Endometrial microvascular endothelial cells (primary cell): ENCODE measurements around the gene SMAGP.

DNA sequence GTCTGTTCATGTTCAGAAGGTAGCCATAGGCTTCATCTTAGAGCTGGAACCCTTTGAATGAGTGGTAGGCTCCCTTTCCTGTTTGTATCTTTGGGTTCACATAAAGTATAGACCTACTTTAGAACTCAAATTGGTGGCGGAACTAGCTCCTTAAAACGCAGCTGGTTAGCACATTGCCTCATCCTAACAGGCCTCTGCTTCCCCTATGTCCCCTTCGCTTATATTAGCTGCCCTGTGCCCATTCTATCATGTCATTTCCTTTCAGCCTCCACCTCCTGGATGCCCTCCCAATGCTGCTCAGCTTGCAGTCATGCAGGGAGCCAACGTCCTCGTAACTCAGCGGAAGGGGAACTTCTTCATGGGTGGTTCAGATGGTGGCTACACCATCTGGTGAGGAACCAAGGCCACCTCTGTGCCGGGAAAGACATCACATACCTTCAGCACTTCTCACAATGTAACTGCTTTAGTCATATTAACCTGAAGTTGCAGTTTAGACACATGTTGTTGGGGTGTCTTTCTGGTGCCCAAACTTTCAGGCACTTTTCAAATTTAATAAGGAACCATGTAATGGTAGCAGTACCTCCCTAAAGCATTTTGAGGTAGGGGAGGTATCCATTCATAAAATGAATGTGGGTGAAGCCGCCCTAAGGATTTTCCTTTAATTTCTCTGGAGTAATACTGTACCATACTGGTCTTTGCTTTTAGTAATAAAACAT, 3.6 kb downstream of the DAZAP2 start:
- RAMPAGE, long total RNA = no peak

DNA sequence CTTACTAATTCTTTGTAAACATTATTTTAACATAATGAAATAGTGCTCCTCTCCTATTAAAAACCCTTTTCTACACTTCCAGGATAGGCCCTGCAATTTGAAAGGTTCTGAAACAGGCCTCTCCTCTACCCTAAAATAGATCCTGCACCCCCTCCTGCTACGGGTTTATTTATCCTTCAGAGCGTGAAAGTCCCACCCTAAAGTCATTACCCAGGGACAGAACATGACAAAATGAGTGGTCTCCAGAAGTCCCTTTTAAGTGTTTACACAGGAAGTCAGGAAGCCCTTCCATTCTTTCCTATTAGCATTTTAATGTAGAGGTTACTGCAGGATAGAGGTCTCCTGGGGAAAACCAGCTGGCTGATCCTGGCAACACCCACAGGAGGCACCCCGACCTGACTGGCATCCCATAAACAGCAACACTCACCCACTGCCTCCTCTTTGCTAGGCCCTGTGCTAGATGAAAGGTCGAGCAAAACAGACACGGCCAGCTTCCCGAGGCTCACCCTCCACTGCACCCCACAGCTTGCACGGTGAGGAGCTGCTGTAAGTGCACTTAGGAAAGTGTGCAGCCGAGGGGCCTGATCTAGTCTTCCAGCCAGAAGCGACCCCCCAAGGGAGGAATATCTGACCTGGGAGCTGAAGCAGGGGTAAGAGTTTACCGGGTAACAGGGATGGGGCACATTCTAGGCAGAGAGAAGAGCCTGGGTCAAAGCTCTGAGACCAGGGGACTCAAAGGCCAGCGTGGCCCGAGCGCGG, 8.9 kb downstream of the DAZAP2 start:
- RAMPAGE, long total RNA = no peak

DNA sequence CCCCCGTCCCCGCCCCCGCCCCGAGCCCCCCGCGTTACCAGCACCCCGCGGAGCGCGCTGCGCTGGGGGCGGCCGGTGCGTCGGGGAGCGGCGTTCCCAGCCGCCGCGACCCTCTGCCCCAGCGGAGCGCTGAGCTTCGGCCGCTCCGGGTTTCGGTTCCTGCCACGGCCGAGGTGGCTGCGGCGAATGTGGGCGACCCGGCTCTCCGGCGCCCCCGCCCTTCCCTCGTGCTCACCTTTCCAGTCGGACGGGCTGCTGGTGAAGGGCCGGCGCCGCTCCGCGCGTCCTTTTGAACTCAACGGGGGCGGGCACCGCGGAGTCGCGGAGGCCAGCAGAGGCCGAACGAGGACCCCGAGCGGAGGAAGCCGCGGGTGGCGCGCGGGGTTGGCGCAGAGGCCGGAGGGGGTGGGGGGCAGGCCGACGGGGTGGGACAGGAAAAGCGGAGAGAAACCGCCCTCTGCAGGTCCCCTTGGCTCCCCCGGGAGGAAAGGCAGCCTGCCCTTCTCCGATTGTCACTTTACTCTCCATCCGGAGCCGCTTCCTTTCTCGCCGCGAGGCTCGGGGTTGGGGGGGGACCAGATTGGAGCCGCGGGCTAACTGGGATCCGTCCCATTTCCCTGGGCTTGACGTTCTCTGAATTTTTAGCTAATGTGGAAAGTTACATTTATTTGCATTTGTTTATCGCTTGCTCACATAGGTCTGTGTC, at the start of gene SMAGP:
TSS of gene SMAGP (minus strand) at position 395 of the 706 bp plus-strand sequence.
- RAMPAGE, long total RNA = start-site peak on the minus strand centred at position 264 of the sequence, 9 bp wide, 136 and 190 reads in 2 replicates; start-site peak on the minus strand centred at position 357 of the sequence, 73 bp wide, 60 and 352 reads in 2 replicates

- RAMPAGE, long total RNA = no peak
Observed at GRCh38 chr12:51386124-51386741, 5.0 kb downstream of the GALNT6 start.

DNA sequence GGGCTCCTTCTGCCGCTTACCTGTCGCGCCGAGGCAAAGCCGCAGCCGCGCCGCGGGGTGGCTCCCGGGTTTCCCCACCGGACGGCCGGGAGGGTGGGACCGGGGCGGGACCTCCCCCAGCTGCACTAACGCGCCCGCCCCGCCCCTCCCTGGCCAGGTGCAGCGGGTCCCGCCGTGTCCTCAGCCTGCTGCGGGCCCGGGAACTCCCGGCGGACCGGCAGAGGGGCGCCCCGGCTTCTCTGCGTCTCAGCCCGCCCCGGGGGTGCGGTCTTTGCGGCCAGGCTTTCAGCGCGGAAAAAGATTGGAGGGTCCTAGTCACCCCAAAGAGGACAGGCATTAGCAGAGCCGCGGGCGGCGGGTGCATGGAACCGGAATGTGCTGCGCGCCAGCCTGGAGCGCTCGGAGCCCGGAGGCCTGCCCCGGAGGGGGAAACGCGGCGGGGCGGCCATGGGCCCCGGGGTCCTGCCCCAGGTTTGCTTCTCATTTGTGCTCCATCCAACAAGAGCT, 428 bp upstream of the GALNT6 start:
- RAMPAGE, long total RNA = start-site peak on the minus strand centred at position 53 of the sequence, 36 bp wide, 257 and 373 reads in 2 replicates; start-site peak on the plus strand centred at position 178 of the sequence, 57 bp wide, 8 and 11 reads in 2 replicates

- RAMPAGE, long total RNA = no peak
Observed at GRCh38 chr12:51820304-51821364, 5.9 kb upstream of the TMDD1 start.

GRCh38 chr12:51884794-51885142, 3.1 kb upstream of the ANKRD33 start:
- RAMPAGE, long total RNA = no peak

- RAMPAGE, long total RNA = no peak
Observed at GRCh38 chr12:51906363-51906609, 1.0 kb upstream of the ACVRL1 start.

DNA sequence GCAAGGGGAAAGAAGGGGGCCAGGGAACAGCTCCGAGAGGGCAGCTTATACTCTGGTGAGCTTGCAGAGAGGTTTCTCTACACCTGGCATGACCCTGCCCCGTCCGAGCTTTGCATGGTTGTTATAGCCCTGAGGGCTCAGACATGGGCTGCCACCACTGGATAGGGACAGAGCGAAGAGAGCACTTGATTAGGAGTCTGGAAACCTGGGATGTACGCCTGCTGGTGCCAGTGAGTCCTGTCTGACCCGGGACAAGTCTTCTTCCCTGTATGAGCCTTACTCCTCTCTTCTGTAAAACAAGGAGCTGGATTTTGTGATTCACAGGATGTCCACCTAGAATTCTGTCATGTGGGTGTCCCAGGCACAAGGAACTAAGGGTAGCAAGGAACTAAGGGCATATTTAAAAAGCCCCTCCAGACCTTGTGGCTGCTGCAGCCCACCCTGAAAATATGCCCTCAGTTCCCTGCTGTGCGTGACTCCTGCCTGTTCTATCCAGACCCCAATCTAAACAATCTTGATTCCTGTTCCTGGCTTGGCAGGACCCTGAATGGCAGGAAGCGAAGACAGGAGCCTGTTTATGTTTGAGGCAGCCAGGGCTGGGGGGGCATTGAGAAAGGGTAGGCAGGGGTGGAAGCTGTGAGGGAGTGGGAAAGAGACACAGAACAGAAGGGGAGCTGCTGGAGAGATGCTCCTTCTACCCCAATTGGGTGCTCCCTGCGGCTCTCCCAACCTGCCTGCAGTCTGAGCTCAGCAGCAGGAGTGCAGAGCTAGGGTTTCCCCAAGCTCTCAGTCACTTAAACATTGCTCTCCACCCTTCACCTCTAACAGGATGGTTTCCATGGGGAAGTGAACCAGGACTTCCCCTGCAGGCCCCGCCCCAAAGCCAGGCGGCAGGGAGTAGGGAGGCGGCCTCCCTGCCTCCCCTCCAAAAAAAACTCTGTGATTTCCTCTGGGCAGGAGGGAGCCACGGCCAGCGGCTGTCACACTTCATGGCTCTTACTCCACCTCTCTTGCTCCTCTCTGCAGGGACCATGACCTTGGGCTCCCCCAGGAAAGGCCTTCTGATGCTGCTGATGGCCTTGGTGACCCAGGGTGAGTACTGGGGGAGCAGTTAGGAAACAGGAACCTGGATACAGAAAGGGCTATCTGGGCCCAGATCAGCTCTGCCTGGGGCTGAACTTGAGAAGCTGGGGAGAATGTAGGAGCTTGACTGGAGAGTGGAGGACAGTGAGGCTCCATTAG, 4.6 kb downstream of the ACVRL1 start:
- RAMPAGE, long total RNA = no peak

DNA sequence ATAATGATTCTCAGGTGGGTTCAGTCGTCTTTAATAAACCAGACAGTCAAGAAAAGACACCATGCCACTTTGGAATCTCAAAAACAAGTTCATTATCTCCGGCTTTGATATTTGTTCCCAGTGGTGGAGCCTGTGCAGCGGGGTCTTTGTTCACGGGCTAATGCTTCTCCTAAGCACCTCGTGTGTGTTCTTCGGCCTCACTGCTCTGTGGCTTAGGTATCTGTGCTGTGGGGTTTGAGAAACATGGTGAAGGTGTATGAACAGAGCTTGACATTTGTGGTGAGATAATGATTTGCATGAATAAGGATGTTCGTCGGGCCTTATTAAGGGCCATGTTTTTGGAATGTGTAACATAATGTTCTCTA, 1.7 kb downstream of the ACVR1B start:
- RAMPAGE, long total RNA = no peak

GRCh38 chr12:51972834-51973540, 21.5 kb downstream of the ACVR1B start:
- RAMPAGE, long total RNA = no peak

DNA sequence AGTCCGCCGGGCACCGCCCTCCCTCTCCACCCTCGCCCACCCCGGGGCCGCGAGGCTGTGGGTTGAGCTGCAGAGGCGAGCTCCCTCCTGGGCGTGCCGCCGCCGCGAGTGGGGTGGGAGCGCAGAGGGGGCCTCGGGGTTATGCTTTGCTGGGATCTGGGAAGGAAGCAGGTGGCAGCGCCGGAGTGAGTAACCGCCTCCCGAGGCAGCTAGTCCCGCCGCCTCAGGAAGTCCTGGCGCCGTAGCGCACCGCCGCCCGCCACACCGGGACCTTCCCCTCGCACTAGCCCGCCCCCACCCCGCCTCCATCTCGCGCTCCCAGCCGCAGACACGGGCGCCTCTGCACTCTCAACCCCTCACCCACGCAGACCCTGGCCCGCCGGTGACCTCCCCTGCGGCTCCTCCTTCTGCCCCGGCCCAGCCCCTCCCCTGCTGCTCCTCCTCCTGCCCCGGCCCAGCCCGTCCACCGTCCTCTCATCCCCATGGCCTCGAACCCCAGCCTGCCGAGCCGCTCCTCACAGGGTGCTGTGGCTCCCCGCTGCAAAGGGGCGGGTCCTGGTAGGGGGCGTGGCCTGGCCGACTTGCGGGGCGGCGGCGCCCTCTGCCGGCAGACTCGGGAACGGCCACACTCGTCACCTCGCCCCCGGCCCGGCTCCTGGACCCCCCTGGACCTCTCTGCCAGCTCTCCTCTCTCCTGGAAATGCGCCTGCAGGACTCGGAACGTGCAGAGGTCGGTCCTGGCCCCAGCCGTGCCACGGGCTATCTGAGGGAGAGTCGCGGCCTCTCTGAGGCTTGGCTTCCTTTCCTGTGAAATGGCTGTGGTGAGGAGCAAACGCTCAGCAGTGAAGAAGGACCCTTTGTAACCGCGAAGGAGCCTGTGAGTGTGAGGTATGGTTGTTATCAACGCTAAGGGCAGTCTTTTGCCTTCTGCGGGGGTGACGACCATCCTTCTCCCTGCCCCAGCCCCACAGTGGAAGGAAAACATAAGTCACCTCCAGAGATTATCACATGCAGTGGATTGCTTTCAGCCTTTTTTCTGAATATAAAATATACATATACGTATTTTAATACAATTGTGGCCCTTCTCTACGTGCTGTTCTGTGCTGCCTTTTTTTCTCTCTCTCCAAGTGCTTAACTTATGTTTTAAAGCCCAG, 16.9 kb downstream of the TAMALIN start:
- RAMPAGE, long total RNA = no peak

- RAMPAGE, long total RNA = no peak
Observed at GRCh38 chr12:52036542-52037623, 14.4 kb upstream of the NR4A1 start.

DNA sequence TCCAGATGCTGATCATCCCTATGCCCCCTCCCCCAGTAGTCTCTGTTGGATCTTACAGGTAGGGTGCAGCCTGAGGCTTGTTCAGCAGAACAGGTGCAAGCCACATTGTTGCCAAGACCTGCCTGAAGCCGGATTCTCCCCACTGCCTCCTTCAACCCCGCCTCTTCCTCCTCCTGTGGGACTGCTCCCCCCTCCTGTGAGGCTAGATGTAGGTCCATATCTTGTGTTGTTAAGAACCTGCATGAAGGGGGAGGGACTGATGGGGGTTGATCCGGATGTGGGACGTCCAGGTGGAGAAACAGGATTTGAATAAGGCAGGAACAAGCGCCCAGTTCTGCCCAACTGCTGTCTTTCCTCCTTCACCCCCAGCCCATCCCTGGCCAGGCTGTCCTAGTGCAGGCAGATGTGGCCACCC, 1.2 kb downstream of the NR4A1 start:
- RAMPAGE, long total RNA = no peak

- RAMPAGE, long total RNA = no peak
Observed at GRCh38 chr12:52053487-52053777, 2.2 kb downstream of the NR4A1 start.

DNA sequence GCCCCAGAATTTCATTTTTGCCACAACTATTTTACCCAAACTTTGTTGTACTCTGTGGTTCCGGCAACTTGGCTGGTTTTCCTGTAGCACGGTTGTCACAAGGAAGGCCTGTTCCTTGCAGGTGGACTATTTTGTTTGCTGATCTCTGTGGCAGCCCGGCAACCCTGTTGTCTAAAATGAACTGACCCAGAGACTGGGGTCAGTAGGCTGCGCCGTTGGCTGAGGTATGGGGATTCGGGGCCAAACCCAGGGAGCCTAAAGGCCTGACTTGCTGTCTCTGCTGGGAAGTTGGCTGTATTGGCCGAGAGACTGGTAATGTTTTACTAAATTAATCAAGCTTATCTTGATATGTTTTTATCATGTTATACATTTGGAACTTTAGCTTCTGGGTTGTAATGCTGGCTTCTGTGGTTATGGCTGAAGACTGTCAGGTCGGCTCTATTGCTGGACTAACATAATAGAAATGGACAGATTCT, 13.9 kb downstream of the SMIM41 start:
- RAMPAGE, long total RNA = no peak

DNA sequence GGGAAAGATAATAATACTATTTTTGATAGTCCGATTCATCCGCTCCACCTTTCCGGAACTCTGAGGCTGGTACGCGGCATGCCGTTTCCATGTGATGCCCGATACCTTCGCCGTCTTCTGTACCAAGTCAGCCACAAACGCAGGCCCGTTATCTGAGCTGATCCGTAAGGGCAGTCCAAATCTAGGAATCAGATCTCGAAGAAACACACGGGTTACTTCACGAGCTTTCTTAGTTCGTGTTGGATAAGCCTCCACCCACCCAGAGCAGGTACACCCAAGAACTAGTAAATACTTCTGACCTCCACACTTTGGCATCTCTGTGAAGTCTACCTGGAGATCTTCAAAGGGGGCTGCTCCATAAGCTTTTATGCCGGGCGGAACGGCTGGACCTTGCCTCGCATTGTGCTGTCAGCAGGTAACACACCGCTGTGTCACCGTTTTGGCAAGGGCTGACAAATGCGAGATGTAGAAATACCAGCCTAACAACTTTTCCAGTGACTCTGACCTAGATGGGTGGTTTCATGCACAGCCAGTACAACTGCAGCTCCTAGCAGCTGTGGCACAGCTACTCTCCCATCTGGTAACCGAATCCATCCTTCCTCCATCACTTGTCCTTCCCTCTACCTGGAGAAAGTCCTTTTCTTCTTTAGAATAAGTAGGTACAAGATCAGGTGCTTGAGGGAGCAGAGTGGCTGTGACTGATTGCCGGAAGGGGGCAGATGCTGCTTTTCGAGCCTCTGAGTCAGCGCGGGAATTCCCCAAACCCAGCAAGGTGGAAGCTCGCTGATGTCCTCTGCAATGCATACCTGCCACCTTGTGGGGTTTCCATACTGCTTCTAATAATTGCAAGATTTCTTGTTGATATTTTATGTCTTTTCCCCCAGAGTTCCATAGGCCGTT, 36.7 kb downstream of the SMIM41 start:
- RAMPAGE, long total RNA = no peak

GRCh38 chr12:52145288-52146147, 46.3 kb downstream of the KRT80 start:
- RAMPAGE, long total RNA = no peak

DNA sequence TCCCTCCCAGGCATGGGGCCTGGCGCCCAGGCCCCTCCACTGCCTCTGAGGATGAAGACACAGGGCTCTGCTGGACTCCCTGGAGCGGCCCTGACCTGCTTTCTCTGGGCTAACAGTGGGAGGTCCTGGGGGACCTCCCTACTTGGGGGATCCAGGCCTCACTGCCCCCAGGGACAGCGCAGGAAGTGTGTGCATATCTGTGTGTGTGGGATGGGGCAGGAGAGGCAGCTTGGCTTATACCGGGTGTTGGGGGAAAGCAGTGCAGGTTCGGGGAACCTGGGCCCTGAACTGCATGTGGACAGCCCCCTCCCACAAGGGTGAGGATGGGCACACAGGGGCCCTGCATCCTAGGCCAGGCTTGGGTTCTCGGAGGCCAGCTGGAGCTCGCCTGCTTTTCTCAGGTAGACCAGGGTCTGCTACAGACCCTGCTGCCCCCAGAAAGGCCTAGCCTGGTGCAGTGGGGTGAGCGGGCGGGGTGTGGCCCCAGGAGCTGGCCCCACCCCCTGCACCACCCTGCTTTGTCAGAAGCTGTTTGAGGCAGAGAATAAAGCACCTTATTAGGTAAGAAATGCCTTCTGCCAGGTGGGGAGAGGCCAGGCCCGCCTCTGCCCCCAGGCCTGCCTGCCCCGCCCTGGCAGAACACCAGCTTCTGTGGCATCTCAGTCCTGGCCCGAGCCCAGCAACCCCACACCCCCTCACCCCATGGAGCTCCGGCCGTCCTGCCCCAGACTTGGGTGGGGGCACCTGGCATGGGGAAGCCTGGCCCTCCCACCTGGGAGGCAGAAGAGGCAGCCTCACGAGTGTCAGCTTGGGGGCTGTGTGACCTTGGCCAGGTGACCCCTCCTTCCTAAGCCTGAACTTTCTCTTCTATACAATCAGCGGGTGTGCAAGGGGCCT, 43.4 kb downstream of the KRT80 start:
- RAMPAGE, long total RNA = no peak

- RAMPAGE, long total RNA = no peak
Observed at GRCh38 chr12:52185577-52186010, 6.2 kb downstream of the KRT80 start.